Occipital lobe (tissue), 2 donors: ENCODE measurements around a stretch of chr9.

DNA sequence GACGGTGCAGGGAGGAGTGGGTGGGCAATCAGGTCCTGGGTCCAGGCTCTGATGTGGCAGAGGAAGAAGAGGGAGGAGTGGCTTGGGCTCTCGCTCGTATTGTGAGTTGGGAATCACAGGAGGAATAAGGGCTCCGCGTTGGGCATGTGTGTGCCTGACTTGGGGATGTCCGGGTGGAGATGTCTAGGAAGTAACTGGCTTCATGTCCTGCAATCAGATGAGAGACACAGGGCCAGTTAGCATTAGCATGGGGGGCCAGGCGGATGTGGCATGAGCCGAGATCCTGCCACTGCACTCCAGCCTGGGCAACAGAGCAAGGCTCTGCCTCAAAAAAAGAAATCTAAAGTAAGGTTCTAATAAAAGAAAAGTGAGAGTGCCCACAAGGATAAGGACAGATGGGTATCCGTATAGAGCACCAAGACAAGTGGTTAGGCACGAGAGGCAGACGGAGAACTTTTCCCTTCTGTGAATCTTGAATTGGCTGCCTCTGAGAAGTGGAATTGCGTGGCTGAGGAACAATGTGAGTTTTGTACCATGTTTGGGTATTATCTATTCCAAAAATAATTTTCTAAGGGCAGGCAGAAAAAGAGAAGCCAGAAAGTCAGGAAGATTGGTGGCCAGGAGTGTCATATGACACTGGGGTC is 14.2 kb downstream of the HABP4 start:
- RAMPAGE, long total RNA, result no peak

GRCh38 chr9:96501121-96501816 is 51.3 kb downstream of the HABP4 start:
- RAMPAGE, long total RNA, result no peak

GRCh38 chr9:96501817-96502587 is 52.0 kb downstream of the HABP4 start:
- RAMPAGE, long total RNA, result no peak

- RAMPAGE, long total RNA, result no peak
Observed at GRCh38 chr9:96655501-96655857, 362 bp upstream of the PRXL2C start.

DNA sequence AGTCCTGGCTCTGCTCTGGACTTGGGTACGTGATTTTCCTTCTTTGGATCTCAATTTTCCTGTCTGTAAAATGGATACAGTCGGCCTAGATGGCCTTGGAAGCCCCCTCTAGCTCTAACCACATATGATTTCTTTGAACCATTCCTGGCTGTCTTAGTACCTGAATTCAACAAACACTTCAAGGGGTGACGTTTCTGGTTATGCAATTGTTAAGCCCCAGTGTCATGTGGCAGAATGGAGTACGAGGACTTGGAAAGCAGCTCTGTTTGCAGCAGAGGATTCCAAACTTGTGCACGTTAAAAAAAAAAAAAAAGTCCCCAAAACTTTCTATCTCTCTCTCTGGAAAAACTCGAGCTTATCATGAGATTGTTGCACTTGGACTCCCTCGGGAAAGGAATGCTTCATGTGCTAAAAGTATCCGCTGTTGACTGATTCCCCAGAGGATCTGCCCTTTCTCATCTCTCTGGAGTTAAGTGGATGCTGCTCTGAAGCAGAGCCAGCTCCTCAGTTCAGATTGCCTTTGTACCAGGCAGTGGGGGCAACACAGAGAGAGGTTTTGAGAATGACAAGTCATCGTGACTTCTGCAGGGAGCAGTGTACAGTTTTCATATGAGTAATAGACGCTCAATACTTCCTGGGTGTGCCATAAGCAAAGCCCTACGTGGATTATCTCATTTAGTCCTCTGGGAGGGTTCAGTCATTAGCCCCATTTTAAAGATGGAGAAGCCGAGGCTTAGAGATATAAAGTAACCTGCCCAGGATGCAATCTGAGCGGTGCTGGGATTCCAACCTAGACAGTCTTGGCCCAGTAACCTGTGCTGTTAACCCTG is 28.0 kb downstream of the TMOD1 start:
- RAMPAGE, long total RNA, result no peak

DNA sequence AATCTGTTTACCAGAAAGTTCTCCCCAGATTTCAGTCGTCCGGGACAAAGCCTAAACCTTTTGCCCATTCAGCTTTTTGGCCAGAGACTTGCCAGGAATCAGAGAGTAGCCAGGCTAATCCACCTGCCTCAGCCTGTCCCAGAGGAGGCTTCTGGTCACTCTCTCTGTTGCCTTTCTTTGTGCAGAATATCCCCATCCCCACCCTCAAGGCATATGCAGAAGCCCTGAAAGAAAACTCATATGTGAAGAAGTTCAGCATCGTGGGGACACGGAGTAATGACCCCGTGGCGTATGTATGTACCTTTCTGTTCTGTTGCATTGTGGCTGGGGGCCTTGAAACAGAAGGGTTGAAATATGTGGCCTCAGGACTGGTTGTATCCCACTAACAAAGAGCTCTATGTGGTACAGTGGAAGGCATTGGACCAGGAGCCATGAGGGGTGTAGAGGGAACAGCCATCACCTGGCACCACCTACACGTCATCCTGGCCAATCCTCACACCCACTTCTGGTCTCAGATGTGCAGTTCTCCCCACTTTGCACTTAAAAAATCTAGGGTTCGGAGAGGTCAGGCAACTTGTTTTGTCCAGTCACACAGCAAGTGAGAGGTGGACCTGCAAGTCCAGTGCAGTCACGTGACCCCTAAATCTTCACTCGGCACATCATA is 64.3 kb downstream of the TMOD1 start:
- RAMPAGE, long total RNA, result no peak

DNA sequence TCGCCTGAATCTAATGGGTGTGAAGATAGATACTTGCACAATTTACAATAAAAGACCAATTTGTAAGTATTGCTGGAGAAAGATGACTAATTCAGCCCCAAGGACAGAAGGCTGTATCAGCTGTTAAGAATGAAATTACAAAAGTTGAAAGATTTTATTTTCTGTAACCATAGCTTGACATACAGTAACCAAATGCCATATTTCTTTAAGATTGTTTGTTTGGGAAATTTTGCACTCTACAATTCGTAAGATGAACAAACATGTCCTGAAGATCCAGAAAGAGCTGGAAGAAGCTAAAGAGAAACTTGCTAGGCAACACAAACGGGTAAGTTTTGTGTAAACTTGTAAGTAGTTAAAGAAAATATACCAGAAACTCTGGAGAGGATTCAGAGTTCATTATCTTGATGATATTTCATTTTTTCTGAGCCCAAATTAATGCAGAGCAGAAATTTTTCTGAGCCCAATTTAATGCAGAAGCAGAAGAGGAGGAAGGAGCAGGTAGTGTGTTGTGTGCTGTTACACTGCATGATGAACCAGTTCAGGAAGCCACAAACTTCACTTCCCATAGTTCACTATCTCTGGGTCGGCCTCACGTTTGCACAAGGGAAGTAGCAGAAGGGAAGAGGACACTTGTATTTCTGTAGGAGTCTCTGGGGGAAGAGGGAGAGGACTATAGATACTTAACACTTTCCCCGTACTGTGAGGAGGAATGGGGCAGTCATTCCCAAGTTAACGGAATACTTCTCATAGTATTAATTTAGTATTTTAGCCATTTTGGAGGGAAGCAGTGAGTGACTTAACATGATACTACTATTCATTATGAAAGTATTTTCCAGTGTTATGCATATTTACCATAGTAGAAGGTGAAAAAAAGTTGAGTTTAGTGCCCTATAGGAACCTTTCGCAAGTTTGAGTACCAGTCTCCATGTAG is 30.3 kb downstream of the XPA start:
- RAMPAGE, long total RNA, result no peak

DNA sequence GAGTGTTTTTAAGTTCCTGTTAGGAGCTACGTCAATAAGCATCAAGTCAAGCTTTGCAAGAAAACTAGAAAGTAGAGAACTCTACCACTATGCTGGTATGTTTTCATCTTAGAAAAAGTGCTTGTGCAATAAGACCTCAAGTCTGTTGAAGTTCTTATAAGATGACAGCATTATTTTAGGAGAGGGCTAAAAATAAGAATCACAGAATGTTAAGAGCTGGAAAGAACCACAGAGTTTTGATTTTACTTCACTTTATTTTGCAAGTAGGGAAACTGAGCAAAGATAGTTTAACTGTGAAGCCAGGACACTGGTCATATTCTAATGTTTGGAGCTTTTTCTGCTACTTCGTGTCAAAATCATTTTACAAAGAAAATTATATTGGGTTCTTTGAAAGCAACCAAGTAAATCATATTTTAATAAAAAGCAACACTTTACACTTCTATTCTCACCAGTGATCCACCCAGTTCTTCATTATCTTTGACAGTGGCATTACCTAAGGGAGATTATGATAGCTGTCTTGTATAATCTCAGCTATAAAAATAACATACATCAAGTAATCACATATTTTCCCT is 21.1 kb downstream of the XPA start:
- RAMPAGE, long total RNA, result no peak

GRCh38 chr9:97737350-97738027 is 40.3 kb upstream of the XPA start:
- RAMPAGE, long total RNA, result no peak

DNA sequence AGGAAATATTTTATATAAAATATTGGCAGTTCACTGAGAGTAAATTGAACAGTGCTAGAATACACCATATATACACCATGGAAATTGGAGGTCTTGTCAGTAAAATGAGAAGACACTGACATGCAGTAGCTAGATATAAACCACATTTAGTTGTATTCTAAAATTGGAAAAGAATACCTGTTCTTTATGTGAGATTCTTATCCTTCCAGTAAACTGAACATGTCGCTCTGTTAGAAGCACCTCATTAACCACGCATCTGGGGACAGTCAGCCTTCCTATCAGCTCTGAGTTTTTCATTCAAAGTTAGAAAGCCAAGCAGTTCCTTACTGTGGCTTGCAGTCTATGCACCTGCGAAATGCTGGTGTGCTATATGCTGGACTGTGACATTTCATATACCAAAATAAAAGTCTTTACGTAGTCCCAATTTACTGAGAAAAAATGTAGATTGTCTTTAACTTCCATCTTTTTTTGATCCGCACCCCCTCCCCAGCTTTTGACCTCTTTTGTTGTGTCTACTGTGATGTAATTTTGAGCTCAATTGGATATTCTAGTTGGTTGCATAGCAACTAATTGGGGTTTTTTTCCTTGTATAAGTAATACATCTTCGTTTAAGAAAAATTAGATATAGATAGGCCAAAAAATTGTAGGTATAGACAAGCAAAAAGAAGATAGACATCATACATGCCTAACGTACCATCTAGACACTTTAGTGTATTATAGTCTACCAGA is 4.4 kb downstream of the ANP32B start:
- RAMPAGE, long total RNA, result no peak

- RAMPAGE, long total RNA, result no peak
Observed at GRCh38 chr9:98053966-98055148, 2.2 kb upstream of the NANS start.

DNA sequence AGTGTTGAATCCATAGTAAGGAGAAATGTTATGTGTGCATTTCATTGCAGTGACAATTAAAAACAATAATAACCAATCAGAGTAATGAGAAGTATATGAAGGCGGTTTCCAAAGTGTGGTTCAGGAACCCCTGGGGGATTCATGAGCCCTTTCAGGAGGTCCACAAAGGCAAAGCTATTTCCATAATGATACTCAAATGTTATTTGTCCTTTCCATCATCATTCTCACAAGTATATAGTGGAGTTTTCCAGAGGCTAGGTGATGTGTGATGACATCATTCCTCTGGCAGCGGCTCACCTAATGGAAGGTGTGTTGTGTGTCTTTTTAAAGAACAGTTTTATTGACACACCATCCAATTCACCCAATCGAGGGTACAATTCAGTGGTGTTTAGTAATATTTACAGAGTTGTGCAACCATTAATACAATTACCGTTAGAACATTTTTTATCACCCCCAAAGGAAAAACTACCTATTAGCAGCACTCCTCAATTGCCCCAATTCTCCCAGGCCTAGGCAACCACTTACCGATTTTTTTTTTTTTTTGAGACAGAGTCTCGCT is 9.7 kb downstream of the NANS start:
- RAMPAGE, long total RNA, result no peak

DNA sequence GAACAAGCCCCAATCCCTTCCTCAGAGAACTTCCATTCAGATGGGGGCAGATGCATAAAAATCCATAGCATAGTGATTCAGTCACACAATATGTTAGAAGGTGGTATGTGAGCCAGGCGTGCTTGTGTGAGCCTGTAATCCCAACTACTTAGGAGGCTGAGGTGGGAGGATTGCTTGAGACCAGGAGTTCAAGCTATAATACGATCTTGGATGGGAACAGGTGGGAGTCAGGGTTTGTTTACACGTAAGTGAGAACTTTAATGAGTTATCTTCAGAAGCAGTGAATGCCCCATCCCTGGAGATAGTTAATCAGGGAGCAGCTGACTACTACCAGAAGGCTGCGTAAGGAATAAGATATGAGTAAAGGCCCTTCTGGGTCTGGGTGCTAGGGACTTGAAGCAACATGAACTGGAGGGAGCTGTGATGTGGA is 27.2 kb downstream of the NANS start:
- RAMPAGE, long total RNA, result no peak

GRCh38 chr9:98101679-98102324 is 17.2 kb downstream of the TRIM14 start:
- RAMPAGE, long total RNA, result no peak

DNA sequence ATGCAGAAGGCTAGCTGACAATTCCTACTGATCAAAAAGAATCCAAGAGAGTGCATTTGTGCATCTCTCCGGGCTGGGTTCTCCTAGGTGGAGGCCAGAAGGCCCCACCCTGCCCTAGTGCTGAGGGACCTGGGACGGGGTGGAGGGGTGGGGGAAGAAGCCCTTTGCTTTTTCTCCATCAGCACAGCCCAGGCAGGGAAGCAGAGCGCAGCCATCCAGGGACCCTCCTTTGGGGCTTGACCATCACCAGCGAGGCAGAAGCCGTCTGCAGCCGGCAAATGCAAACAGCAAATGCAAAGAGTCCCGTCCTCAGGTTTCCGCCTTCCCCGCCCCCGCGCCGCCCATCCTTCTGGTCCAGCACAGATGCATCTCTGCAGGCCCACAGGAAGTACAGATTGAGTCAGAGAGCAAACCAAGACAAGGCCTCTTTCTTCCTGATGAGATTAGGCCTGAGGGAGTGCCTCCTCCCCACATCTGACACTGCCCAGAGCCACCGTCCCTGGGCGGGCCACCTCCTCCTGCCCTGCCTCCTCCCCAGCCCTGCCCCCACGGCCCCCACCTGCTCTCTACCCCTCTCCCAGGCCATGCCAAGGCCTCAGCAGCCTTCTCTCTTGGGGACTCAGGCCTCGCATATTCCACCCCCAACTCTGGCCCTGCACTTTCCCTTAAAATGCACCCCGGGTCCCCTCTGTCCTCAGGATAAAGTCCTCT is 23.4 kb downstream of the CORO2A start:
- RAMPAGE, long total RNA, result no peak

DNA sequence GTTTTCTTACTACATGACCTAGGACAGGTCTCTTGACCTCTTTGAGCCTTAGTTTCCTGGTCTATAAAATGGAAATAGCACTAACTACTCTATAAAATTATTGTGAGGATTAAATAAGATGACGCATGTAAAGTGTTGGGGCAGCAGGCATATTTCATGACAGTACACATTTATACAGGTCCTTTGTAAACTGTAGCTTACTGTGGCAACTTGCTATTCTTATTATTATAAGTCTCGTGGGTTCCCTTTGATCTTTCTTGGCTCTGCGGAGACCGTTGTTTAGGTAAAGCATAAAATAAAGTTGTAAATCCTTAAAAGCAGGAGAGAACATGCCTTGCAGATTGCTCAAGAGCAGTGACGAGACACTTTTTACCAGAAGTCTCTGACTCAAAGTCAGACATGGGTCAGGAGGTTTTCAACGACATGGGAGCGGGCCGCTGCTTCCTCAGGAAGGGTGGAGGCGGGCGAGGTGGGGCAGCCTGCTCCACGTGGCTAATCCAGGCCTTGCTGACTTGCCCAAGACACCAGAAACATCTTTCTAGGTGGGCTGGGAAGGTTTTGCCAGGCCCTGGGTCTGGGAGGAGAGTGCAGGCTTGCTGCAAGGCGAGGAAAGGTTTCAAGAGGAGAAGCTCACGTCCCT is 6.7 kb downstream of the TBC1D2 start:
- RAMPAGE, long total RNA, result no peak

DNA sequence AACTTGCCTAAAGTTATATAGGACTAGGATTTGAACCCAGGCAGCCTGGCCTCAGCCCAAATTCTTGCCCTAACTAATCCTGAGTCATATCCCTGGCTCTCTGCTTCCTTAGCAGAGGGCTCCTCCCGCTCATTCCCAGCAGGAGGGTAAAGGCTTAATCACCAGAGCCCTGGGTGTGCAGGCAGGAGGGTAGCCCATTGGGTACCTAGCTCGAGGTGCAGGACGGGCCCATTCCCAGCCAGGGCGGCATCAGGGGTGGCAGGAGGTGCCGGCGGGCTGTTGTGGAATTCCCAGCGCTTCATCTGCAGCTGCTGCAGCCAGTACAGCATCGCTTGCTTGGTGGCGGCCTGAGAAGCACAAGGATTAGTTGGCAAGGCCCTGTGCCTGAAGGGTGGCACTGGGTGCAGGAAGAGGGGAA is 3.9 kb downstream of the TBC1D2 start:
- RAMPAGE, long total RNA, result no peak

DNA sequence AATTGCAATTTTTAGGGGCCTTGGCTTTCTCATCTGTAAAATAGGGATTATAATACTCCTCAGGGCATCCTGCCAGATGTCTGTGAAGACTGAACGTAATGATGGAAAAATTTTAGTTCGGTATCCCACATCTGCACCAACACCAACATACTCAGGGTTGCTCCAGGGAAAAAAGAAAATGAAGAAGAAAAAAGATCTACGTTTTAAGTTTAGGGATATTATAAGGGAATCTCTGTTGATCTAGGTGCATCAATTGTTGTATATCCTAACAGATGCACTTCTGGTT is 8.1 kb upstream of the TBC1D2 start:
- RAMPAGE, long total RNA, result no peak

GRCh38 chr9:98753808-98754186 is 42.6 kb downstream of the ANKS6 start:
- RAMPAGE, long total RNA, result no peak

- RAMPAGE, long total RNA, result no peak
Observed at GRCh38 chr9:98790059-98790813, 6.1 kb downstream of the ANKS6 start.